Subcutaneous adipose tissue (tissue), 3 donors: ENCODE measurements around a stretch of chr16.

- PRO-cap, result bidirectional peak, plus-strand start at chr16:67531571, minus-strand start at chr16:67531429
- RAMPAGE, long total RNA, 3 experiments, result start-site peak on the plus strand in 1 of 3 experiments, at chr16:67531448-67531579 at its widest, 16 reads per replicate
Observed at GRCh38 chr16:67530989-67531751, 2.5 kb downstream of the RIPOR1 start.

- PRO-cap, result no peak
- RAMPAGE, long total RNA, 3 experiments, result no peak in any of the 3 experiments
Observed at GRCh38 chr16:67534834-67535669, 6.4 kb downstream of the RIPOR1 start.

GRCh38 chr16:67544575-67545299 lies 16.1 kb downstream of the RIPOR1 start:
- PRO-cap, result no peak
- RAMPAGE, long total RNA, 3 experiments, result no peak in any of the 3 experiments

DNA sequence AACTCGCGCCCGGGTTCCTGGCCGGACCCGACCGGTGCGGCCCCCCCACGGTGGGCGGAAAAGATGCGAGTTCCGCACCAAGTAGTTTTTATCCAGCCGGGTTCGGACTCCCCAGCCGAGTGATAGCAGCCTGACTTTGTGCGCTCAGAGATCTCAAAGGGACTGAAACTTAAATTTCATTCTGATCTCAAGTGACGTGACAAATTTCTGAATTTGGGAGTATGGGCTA lies 1.1 kb downstream of the CTCF start:
- PRO-cap, result unidirectional peak, minus-strand start at position 164 of the sequence
- RAMPAGE, long total RNA, 3 experiments, result no peak in any of the 3 experiments

GRCh38 chr16:67599232-67599896 lies 37.0 kb downstream of the CTCF start:
- PRO-cap, result no peak
- RAMPAGE, long total RNA, 3 experiments, result no peak in any of the 3 experiments

DNA sequence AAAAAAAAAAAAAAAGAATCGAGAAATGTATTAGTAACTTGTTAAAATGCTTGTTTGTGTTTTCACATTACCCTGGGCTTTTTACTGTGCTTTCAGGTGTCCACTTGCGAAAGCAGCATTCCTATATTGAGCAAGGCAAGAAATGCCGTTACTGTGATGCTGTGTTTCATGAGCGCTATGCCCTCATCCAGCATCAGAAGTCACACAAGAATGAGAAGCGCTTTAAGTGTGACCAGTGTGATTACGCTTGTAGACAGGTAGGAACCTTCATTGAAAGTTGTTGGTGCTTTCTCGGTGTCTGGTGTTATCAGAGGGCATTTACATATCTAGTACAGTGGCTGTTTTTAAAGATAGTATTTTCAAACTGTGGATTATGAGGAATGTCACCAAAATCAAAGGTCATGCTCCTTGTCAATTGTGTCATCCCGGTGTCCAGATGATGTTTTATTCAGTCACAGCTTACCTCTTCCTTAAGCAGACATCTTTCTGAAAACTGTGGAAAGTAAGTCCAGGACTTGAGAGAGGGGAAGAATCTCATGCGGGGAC lies 18.4 kb upstream of the CARMIL2 start:
- PRO-cap, result no peak
- RAMPAGE, long total RNA, 3 experiments, result no peak in any of the 3 experiments

GRCh38 chr16:67674655-67675401 lies 8.2 kb downstream of the C16orf86 start:
- PRO-cap, result no peak
- RAMPAGE, long total RNA, 3 experiments, result no peak in any of the 3 experiments

GRCh38 chr16:67716090-67716806 lies 2.9 kb downstream of the GFOD2 start:
- PRO-cap, result no peak
- RAMPAGE, long total RNA, 3 experiments, result no peak in any of the 3 experiments

DNA sequence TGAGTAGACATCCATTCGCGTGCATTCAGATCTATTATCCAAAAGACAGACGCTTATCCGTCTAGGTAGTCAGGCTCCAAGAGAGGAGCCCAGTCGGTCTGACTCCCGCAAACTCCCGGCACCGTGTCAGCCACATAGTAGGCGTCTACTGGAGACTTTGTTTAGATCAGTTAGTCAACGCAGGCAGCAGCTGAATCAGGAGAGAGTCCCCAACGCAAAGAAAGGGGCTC lies 631 bp upstream of the THAP11 start:
- PRO-cap, result no peak
- RAMPAGE, long total RNA, 3 experiments, result no peak in any of the 3 experiments

DNA sequence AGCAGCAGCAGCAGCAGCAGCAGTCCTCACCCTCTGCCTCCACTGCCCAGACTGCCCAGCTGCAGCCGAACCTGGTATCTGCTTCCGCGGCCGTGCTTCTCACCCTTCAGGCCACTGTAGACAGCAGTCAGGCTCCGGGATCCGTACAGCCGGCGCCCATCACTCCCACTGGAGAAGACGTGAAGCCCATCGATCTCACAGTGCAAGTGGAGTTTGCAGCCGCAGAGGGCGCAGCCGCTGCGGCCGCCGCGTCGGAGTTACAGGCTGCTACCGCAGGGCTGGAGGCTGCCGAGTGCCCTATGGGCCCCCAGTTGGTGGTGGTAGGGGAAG lies 773 bp downstream of the THAP11 start:
- PRO-cap, result unidirectional peak, minus-strand start at position 53 of the sequence
- RAMPAGE, long total RNA, 3 experiments, result no peak in any of the 3 experiments

- PRO-cap, result no peak
- RAMPAGE, long total RNA, 3 experiments, result start-site peak on the plus strand in 1 of 3 experiments, at chr16:67908701-67908768 at its widest, 8 reads per replicate
Observed at GRCh38 chr16:67908480-67909000, 15.5 kb downstream of the PSKH1 start.

- PRO-cap, result no peak
- RAMPAGE, long total RNA, 3 experiments, result no peak in any of the 3 experiments
Observed at GRCh38 chr16:67916224-67916783, 15.4 kb downstream of the CTRL start.

- PRO-cap, result no peak
- RAMPAGE, long total RNA, 3 experiments, result no peak in any of the 3 experiments
Observed at GRCh38 chr16:67999946-68000378, 678 bp upstream of the DPEP2 start.

DNA sequence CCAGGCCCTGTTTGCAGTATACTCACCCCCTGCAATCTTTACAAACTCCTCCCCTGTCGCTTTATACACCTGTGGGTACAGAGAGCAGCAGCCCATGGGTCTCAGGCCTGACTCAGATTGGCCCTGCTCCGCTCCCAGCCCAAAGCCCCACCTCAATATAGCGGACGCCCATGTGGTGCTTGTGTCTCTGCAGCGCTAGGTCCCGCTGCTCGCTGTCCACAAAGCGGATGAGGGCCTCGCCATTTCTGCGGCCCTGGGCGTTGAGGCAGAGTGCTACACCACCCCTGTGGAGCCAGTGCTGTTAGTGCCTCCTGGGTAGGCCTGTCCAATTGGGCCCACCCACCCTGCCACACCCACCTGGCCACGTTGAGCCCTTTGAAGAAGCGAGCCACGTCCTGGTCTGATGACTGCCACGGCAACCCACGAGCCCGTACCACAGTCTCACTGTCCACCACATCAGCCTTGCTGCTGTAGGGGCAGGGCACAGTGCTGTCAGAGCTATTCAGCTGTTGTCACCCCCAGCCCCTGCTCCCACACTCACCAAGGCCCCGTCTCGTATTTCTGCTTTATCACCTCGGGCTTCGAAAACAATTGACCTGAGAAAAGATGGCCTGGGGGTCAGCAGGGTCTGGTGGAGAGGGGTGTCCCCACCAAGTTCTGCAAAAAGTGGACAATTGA lies 3.6 kb downstream of the ESRP2 start:
- PRO-cap, result no peak
- RAMPAGE, long total RNA, 3 experiments, result no peak in any of the 3 experiments

- PRO-cap, result unidirectional peak, minus-strand start at chr16:68246835
- RAMPAGE, long total RNA, 3 experiments, result no peak in any of the 3 experiments
Observed at GRCh38 chr16:68246465-68247261, 1.5 kb downstream of the PLA2G15 start.

DNA sequence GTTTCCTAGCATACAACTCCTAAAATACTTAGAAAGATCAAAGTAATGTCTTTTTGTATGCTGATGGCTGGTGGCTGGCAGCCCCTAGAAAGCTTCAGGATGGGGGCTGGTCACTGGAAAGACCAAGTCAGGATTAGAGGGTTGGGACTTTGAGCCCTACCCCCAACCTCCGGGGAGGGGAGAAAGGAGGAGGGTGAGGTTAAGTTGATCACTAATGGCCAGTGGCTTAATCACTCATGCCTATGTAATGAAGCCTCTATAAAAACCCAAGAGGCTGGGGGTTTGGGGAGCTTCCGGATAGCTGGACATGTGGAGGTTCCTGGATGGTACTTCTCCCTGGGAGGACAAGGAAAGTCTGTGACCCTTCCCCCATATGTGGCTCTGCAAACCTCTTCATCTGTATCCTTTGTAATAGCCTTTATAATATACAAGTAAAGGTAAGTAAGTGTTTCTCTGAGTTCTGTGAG lies 3.4 kb downstream of the SLC7A6 start:
- PRO-cap, result no peak
- RAMPAGE, long total RNA, 3 experiments, result no peak in any of the 3 experiments

DNA sequence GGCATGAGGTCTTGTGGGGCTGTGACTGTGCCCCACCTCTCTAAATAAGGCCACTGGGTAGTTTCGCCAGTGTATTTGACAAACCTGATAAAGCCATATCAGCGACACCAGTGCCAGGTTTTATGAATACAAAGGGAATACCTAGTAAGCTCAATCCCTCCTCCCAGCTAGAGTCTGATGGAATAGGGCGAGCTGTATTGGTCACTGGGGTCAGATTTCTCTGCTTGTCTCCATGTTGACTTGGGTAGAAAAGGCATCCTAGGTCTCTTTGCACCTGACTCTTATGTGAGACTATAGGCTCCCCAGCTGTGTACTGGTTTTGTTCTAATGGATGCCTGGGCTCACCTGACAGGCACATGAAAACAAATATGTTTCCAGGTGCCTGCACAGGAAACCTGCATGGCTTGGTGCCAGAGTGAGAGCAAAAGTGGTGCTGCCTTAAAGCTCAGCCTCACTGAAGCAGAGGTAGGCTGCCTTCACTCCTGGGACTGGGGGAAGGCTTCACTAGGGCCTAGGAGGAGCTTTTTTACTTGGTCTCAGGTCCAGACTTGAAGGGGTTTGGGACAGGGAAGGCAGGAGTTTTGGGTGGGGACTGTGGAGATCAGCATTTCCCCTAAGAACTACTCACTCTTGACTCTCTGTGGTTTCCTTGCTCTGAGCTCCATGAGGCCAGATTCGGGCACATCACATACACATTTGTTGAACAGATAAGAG lies 8.4 kb downstream of the SLC7A6 start:
- PRO-cap, result no peak
- RAMPAGE, long total RNA, 3 experiments, result no peak in any of the 3 experiments

DNA sequence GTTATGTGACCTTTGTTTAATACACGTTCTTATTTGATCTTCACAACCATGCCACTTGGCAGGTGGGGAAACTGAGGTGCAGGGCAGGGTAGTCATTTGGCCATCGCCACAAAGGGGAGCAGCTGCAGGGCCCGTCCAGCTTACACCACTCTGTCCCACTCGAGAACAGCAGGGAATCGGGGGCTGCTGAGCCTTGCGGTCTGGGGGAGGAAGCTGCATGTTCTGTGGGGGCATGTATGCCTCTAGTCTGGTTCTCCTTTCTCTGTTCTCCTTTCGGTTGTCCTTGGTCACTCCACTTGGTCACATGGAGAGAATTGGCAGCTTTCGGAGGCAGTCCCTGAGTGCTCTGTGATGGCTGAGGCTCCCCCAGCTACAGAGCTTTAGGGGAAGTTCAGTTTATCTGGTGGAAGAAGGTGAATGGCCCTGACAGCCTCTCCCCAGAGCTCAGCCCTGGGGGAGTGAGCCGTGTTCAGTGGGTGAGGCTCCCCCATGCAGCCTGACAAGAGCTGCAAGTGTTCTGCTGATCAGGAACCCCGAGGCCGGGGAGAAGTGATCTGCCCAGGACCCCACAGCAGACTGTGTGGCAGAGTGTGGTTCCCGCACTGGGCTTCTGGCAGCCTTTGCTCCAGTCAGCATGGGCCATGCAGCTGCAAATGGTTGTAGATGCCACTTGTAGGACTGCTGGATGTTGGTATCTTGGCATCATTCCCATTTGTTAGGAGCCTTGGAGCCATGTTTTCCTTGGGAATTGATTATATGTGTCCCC lies 22.3 kb upstream of the SMPD3 start:
- PRO-cap, result no peak
- RAMPAGE, long total RNA, 3 experiments, result no peak in any of the 3 experiments

- PRO-cap, result no peak
- RAMPAGE, long total RNA, 3 experiments, result no peak in any of the 3 experiments
Observed at GRCh38 chr16:68782026-68782376, 44.9 kb downstream of the CDH1 start.

DNA sequence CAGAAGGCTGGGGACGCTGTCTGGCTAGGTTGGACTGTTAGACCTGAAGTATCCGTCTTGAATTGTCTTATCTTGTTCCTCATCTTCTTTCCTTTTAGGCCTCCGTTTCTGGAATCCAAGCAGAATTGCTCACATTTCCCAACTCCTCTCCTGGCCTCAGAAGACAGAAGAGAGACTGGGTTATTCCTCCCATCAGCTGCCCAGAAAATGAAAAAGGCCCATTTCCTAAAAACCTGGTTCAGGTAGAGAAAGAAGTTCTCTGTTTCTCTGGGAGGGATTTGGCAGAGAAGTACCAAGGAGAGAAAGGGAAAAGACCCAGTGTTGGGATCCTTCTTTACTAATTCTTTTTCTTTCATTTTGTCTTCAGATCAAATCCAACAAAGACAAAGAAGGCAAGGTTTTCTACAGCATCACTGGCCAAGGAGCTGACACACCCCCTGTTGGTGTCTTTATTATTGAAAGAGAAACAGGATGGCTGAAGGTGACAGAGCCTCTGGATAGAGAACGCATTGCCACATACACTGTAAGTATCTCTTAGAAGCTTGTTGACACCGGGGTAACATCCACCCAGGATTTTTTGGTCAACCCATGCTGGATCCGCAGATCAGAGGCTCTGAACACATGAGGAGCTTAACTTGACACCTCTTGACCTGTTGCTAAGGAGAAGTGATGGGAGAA lies 34.9 kb upstream of the TANGO6 start:
- PRO-cap, result no peak
- RAMPAGE, long total RNA, 3 experiments, result no peak in any of the 3 experiments